Helper T cell (primary cell): ENCODE data around the gene HMGB1.

GRCh38 chr13:28503077-28503597 lies 8.2 kb upstream of the FLT1 start:
- PRO-cap, 2 experiments = no peak in any of the 2 experiments

DNA sequence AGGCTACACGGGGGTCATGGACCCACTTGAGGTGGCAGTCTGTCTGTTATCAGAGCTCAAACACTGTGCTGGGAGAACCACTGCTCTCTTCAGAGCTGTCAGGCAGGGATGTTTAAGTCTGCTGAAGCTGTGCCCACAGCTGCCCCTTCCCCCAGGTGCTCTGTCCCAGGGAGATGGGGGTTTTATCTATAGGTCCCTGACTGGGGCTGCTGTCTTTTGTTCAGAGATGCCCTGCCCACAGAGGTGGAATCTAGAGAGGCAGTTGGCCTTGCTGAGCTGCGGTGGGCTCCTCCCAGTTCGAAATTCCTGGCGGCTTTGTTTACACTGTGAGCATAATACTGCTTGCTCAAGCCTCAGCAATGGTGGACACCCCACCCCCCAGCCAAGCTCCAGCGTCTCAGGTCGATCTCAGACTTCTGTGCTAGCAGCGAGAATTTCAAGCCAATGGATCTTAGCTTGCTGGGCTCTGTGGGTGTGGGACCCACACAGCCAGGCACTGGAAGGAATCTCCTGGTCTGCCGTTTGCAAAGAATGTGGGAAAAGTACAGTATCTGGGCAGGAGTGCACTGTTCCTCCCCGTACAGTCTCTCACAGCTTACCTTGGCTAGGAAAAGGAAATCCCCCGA lies 25.1 kb downstream of the SLC46A3 start:
- PRO-cap, 2 experiments = no peak in any of the 2 experiments

GRCh38 chr13:28753411-28753996 lies 34.7 kb upstream of the SLC46A3 start:
- PRO-cap, 2 experiments = no peak in any of the 2 experiments

- PRO-cap, 2 experiments = no peak in any of the 2 experiments
Observed at GRCh38 chr13:29438267-29439191, 157.0 kb downstream of the SLC7A1 start.

DNA sequence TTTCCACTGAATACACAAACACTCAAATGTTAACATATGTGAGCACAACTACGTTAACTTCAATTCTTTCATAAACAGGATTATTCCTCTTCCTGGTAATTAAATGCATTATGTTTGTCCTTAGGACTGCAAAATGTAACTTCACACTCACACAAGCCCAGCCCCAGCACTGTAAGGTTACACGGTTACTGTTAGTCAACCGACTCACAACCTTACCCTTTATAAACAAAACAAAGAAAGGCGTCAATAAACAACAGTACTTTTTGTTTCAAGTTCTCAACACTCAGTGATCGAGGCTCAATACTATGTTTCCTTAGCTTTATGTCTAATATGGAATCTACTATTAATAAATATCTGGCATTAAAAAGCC lies 1.9 kb downstream of the UBL3 start:
- PRO-cap, 2 experiments = peak in 1 of 2 experiments; most common plus-strand start position 249 of the sequence (in 1); most common minus-strand start position 171 of the sequence (in 1)

DNA sequence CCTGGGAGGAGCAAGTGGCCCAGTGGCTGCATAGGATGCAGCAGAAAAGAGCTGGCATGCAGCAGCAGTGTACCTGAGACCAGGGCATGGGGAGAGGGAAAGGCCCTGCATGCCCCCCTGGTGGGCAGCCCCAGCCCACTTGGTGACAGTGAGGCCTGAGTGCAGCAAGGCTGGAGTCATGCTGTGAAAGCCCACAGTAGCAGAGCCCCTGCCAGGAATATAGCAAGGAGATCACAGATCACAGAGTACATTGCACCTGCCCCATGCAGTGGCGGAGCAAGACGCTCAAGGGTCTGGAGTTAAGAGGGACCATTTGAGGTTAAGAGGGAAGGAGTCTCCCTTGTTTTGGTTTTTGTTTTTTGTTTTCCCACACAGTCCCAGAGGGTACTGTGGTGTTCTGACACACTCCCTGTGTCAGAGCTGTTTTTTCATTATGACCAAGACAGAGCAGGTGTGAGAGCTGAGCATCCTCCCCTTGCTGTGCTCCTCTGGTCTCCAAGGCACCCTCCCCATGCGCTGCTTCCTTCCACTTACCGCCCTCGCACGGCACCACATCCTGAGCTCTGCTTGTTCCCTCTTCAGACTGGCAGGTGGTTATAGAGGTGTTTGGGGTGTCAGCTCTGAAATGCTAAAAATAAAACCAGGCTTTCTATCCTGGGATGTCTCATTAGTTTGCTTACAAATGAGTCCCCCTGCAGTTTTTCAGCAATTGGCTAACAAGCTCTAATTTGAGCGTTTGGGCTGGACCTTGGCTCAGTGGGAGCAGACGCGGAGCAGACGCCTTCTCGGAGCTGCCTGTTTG lies 85.1 kb upstream of the UBL3 start:
- PRO-cap, 2 experiments = peak in 2 of 2 experiments; most common plus-strand start position 431 of the sequence (in 2); most common minus-strand start position 273 of the sequence (in 2)

GRCh38 chr13:30182119-30182495 lies 125.2 kb downstream of the KATNAL1 start:
- PRO-cap, 2 experiments = no peak in any of the 2 experiments

GRCh38 chr13:30389108-30390143 lies 32.9 kb upstream of the UBE2L5 start:
- PRO-cap, 2 experiments = peak in 1 of 2 experiments; most common plus-strand start chr13:30389646 (in 1); most common minus-strand start chr13:30389280 (in 1)

DNA sequence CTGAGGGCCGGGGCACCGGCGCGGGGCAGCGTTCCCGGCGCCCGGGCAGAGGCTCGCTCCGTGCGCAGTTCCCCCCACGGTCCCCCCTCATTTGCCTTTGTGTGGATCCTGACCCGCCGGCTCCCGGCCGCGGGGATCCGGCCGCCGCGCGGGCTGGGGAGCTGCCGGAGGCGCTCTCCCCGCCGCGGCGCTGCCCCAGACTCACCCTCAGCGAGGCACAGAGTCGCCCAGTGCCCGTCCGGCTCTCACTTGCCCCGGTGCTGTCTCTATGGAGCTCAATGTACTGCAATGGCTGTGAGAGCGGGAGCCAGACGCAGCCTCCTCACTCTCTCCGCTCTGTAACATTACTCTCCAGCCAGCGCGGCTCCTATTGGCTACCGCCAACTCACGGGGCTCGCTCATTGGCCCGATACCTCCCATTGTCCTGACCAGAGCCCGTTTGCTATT lies at the start of gene HMGB1:
TSS of gene HMGB1 (minus strand) at position 346 of the 447 bp plus-strand sequence.
- PRO-cap, 2 experiments = peak in 2 of 2 experiments; most common plus-strand start position 90 of the sequence (in 1); most common minus-strand start position 343 of the sequence (in 2)

GRCh38 chr13:30689996-30691331 lies 44.9 kb upstream of the ALOX5AP start:
- PRO-cap, 2 experiments = no peak in any of the 2 experiments

DNA sequence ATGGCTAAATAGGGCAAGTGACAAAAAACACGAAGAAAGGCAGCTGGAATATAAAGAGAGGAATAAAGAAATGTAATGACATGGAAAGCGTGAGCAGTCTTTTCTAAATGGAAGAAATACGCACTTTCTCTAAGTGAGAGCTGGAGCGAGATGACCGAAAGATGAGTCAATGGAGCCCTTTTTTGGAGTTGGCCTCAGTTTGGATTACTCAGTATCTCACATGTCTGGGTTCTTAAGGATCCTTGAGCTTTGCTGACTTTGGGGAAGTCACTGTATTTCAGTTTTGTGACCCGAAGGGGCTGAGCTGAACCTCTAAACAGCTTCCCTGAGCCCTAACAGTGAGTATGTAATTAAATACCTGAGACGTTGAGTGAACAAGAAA lies 40.4 kb upstream of the MEDAG start:
- PRO-cap, 2 experiments = no peak in any of the 2 experiments

DNA sequence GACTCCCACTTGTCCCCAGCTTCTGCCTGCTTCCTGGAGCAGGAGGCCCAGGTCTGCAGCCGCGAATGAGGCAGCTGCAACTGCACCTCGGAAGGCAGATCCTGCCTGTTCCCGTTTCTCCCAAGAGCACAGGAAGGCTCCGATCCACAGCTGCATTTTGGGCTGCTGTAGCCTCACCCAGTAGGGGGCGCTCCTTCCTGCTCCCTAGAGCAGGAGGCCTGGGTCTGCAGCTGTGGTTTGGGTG lies 46.8 kb downstream of the TEX26 start:
- PRO-cap, 2 experiments = no peak in any of the 2 experiments

- PRO-cap, 2 experiments = no peak in any of the 2 experiments
Observed at GRCh38 chr13:31147709-31148272, 13.9 kb downstream of the HSPH1 start.

DNA sequence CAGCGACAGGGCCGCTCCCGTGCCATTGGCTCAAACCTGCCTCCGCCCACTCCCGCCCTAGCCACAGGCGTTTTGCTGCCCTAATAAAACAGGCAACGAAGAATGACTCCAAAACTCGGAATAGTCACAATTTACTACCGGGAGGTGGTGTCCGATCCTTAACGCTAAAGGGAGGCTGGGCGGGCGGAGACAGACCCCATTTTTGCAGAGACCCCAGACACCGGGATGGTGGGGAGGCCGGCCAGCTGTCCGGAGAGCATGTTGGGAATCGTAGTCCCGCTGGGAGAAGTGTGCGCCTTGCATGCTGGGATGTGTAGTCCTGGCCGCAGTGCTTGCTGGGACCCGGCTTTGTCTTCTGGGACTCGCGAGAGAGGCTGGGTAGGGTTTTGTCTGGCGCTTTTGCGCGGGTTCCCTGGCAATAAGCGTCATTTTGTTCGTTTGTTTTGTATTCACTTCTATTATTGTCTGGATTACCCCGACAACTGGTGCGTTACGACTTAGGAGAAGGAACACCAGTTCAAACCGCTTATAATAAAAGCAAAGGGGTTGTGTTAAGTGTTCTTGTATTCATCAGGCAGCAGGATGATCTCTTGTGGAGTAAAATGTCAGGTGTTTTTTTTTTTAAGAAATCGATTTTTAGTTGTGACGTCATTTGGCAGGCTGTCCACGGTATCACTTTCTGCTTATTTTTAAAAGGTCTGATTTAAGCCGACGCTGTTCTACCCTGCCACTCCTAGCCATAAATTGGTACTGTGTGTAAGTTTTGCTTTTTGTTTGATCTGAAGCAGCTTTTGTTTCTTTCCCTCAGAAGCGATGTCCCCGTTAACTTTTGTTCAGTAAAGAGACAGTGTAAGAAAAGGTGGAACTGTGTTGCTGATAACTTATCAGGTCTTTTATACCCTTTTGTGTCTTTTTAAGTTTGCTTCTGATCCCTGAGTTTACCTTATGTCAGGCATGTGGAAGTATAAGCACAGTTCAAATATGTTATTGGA lies 689 bp upstream of the HSPH1 start:
- PRO-cap, 2 experiments = peak in 2 of 2 experiments; most common plus-strand start position 458 of the sequence (in 2); most common minus-strand start position 594 of the sequence (in 2)

- PRO-cap, 2 experiments = no peak in any of the 2 experiments
Observed at GRCh38 chr13:32206031-32206775, 109.0 kb downstream of the ZAR1L start.

DNA sequence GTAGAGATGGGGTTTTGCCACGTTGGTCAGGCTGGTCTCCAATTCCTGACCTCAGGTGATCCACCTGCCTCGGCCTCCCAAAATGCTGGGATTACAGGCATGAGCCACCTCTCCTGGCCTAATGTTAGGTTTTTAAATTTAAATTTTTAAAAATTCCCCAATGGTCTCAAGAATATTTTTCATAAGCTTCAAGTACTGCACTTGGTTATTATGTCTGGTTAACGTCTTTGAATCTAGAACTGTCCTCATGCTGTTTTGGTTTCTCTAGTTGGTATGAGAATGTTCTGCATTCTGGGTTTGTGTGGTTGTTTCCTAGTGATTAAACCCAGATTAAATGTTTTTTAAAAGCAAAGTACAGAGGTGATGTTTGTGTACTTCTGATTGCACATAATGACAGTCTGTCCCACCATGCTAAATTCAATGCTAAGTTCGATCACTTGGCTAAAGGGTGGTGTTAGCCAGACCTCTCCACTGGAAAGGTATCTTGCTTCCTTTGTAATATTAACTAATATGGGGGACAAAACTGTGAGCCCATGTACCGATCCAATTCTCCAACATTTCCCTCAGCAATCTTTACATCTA lies 14.7 kb downstream of the N4BP2L1 start:
- PRO-cap, 2 experiments = no peak in any of the 2 experiments

DNA sequence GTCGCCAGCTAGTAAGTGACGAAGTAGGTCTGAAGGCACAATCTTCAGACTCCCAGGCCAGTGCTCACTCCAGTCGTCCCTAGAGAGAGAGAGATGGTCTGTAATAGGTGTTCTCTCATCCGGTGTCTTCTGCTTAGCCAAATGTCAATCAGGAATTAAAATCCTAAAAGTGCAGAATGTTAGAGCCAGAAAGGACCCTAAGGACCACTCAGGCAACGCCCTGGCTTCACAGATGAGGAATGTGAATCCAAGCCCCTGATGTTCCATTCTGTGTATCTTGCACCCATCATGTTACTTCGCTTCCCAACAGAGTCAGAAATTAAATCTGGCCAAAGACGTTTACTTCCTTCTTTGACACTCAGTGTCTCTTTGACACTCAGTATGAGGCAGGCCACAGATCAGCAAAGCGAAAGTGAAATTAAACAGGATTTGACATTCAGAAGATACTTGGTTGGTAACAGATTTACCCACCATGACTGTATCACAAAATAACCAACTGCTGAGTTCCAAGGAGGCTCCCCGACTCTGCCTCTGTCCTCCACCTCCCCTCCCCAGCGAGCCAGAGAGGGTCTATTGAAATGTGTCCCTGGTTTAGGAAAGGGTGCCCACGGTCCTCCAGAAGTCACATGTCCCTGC lies 1.9 kb downstream of the N4BP2L1 start:
- PRO-cap, 2 experiments = peak in 2 of 2 experiments; most common plus-strand start position 481 of the sequence (in 1); most common minus-strand start position 327 of the sequence (in 2)

- PRO-cap, 2 experiments = no peak in any of the 2 experiments
Observed at GRCh38 chr13:32471364-32471853, 43.5 kb upstream of the N4BP2L1 start.

DNA sequence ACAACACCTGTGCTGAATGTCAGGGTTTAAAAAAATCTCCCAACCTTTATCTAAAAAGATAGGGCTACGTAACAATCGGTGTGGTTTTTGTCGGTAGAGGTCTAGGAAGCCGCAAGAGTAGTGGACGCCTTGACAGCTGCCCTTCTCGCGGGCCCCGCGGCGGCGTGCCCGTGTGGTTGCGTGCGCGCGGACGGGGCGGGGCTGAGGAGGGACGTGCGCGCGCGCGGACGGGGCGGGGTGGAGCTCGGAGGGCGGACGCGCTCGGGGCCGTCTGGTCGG lies 232 bp upstream of the PDS5B start:
- PRO-cap, 2 experiments = peak in 2 of 2 experiments; most common minus-strand start position 156 of the sequence (in 1)

- PRO-cap, 2 experiments = no peak in any of the 2 experiments
Observed at GRCh38 chr13:32629031-32629380, 42.8 kb downstream of the PDS5B start.